Rectum (tissue), 1 donor: ENCODE measurements around a stretch of chr1.

GRCh38 chr1:6025124-6025834 is 20.4 kb upstream of the KCNAB2 start:
- PRO-cap, result unidirectional peak, plus-strand start at chr1:6025506

- PRO-cap, result no peak
Observed at GRCh38 chr1:6045272-6045750, 377 bp upstream of the KCNAB2 start.

DNA sequence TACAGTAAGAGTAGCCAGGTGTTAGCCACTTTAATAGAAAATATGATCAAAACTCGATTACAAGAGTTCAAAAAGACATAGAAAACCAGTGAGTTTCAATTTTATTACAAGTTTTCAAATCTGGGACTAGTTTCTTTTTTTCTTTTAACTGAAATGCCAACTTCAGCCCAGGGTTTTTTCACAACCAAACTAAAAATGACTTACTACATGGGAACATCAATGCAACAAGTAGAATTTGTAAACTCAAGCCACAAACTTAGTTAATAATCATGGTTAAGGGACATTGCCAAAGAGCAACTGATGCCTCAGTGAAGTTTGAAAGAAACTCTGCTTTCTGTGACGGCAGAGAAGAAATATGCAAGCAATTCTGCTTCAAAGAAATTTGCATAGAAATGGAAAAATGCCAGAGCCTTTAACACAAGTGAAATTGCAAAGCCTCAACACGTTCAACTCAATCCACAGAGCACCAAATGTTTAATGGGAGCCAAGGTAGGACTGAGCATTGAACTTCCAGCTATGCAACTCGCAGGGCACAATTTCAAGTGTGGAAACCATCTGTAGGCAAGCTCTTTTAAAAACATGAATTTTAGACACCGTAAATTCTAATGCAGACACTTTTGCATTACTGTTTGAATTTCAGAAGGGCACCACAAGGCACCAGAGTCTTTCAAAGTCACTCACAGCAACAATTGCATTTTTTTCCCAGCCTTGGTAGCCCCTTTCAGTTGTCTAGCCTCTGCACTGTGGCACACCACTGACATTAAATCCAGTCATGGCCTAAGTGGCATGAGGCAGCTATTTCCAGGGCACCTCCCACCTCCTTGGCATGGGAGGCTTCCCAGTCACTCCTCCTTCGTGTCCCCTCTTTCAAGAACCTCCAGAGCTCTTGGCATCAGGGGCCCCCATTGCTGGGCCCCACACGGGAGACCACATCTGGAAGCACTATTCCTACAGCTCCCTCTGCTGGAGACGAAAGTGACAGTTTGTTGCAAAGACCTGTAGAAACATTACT is 5.2 kb upstream of the CHD5 start:
- PRO-cap, result no peak

DNA sequence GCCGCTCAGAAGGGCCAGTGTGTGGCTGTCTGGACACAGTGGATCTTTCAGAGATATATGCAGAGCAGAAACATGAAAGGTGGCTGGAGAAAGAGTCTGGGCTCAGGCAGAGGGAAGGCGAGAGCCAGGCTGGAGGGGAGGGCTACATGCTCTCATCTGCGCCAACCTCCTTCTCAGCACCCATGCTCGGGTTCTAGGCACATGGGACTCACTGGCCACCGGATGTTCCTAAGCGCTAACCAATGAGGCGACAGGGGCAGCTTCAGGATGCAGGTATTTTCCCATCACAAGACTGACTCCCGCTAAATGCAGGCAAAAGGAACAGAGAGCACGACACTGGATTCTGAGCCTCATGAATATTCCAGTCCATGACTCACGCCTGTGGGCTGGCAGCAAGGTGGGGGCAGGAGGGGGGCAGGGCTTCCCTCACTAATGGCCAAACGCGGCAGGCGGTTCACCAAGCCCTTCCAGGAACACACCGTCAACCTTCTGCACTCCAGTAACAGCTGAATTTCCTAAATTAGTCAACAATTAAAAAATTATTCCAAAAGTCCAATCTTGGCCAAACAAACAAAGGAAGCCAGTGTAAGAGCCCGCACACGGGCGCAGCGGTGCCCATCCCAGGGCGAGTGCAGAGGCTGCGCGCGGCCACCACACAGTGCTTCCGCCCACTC is 12.4 kb upstream of the GPR153 start:
- PRO-cap, result bidirectional peak, plus-strand start at position 432 of the sequence, minus-strand start at position 172 of the sequence

- PRO-cap, result bidirectional peak, plus-strand start at chr1:6393261, minus-strand start at chr1:6392975; bidirectional peak, plus-strand start at chr1:6393564, minus-strand start at chr1:6393377
Observed at GRCh38 chr1:6392869-6393639, 513 bp downstream of the ACOT7 start.

DNA sequence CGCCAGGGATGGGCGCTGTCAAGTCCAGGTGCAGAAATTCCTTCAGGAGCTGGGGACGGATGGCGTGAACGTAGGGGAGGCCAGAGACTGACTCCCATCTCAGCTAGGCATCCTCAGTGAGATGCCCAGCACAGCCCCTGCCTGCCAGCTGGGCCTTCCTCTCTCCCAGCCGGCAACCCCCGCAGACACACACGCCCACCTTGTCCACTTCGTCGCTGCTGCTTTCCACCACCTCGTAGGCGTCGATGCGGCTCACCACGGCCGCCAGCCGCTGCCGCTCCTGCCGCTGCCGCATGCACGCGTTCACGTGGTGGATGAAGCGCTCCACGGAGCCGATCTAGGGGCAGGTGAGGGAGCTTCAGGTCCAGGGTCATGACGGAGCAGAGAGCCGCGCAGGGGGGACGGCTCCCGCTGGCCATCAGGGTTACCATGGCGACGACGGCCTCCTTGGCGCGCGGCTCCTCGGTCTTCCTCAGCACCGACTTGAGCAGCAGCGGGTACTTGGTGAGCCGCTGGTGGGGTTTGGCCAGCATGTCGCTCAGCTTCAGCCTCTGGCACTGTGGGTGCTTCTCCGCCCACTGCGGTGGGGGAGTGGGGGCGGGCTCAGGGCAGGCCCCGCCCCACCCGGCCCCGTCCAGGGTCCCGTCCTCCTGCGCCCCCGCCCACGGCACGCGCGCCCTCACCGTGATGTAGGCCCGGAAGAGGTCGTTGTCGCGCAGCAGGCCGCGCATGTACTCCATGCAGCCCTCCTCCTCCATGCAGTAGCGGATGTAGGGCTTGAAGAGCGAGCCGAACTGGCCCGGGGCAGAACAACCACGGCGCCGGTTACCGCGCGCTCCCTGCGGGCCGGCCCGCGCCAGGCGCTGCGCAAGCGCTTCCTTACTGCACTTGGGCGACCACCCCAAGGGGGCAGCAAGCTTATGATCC is 4.6 kb upstream of the TNFRSF25 start:
- PRO-cap, result no peak

- PRO-cap, result bidirectional peak, plus-strand start at chr1:6471728, minus-strand start at chr1:6471583
Observed at GRCh38 chr1:6471399-6472078, 5.6 kb upstream of the TNFRSF25 start.

DNA sequence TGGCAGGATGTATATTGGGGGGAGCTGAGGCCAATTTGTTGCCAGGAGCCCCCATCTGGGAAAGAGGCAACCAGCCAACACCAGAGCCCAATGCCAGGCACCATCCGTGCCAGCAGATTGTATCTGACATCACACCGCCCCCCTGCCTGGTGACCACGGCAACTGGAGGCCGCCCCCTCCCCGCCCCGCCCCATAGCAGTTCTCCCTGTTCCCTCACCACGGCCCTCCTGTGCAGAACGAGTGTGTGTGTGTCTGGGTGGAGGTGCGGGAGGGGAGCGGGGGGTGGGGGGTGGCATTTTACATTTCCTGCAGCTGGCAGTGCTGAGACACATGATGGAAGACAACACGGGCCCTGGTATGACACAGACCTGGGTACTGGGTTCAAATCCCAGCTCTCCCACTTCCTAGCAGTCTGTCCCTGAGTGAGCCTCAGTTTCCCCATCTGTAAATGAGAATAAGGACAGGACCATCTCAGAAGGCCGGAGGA is 3.7 kb upstream of the PLEKHG5 start:
- PRO-cap, result no peak

DNA sequence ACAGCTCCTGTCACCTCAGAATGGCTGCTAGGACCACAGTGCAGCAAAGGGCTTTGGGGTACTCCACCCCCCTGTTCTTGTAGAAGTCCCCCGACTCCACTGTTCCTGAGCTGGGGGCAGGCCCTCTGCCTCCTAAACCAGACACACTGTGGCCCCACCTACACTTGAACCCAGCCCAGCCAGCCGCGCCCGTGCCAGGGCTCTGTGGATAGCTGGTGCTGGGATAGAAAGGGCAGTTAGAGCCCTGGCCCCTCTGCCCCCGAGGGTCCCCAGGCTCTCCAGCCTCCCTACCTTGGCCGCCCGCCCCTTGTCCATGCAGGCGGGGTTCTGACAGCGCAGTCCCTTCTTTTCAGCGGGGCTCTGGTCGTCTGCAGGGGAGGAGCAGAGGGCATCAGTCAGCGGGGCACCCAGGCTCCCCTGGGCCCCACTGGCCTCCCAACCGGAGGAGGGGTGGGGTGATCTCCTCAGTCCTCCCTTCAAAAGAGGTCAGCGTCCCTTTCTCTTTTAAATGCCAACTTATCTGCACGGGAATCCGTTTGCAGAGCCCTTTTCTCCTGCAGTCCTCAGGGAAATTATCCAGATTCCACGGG is 4.8 kb upstream of the PLEKHG5 start:
- PRO-cap, result no peak

DNA sequence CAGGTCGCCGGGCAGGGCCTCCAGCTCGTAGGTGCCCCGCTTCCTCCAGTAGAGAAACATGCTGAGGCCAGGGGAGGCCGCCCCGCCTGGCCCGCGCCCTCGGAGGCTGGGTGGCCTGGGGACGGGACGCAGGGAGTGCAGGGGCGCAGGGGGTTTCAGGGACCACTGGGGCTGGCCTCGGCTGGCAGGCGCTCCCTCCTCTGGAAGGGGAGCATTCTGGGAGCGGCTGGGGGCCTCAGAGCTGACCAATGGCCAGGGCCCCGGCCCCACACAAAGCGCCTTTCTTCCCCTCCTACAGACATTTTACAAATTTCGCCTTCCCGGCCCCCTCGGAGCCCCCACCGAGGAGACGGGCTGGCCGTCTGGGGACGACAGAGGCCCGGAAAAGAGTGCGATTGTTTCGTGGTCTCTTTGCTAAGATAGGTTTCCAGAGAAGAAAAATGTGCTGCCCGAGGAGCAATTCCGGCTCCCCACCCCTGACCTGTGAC is 14.7 kb upstream of the PLEKHG5 start:
- PRO-cap, result no peak

GRCh38 chr1:6528947-6529327 is 25.4 kb downstream of the NOL9 start:
- PRO-cap, result no peak

DNA sequence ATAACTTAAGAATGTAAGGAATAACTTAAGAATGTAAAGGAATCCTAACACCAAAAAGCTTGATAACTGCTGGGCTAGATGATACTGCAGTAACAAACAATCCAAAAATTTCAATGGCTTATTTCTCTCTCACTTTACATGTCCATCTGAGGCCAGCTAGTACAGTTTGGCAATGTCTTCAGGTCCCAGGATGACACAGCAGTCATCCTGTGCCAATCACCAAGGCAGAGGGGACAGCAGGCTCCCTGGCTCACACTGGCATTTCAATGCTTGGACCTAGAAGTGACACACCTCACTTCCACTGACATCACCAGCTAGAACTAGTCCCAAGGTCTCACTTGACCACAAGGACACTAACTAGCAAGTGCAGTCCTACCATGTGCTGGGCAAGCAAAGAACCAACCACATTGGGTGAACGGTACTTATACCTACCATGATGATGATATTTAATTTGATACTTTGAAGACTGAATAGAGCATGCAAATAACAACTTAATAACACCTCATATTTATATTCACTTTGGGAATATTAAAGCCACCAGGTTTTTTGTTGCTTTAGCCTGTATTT is 15.2 kb downstream of the DNAJC11 start:
- PRO-cap, result no peak

DNA sequence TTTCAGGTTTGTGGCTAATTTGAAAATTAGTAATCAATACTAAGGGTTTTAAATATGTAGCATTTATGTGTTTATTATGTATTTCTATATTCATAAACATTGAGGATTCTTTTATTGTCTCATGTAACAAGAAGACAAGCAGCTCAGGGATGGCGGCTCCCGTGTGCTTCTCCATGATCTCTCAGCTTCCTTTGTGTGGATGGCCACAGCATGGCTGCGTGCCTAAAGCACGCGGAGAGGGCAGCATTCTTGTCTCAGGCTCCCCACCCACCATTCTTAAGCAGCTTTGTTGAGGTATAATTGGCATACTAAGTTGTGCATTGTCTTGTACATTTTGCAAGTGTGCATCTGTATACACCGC is 81.5 kb downstream of the CAMTA1 start:
- PRO-cap, result no peak

- PRO-cap, result bidirectional peak, plus-strand start at chr1:6922906, minus-strand start at chr1:6922646
Observed at GRCh38 chr1:6922514-6922994, 137.3 kb downstream of the CAMTA1 start.

DNA sequence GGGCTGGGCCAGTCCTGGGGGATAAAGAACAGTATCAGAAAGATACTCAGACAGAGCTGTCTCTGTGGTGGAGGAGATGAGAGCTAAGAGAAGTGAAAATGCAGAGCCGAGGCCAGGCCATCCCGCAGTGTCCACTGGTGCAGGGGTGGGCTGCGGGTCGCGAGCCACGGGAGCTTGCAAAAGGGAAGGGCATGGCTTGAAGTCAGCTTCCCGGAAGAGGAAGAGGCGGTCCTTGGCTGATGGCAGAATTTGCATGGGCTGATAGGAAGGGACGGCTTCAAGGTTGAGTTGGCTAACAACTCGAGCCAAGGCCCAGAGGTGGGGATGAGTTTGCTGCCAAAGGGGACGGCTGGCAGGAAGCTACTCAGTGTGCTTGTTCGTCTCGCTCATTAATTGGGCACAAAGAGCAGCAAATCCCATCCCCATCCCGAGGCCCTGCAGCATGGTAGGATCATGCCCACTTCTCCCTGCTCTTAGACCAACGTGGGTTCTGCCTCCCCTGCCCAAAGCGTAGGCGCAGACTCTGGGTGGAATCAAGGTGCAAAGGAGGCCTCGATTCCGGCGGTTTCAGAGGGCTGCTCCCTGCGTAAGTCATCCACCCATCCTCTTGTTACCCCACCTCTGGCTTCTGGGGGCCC is 329.6 kb upstream of the VAMP3 start:
- PRO-cap, result no peak

DNA sequence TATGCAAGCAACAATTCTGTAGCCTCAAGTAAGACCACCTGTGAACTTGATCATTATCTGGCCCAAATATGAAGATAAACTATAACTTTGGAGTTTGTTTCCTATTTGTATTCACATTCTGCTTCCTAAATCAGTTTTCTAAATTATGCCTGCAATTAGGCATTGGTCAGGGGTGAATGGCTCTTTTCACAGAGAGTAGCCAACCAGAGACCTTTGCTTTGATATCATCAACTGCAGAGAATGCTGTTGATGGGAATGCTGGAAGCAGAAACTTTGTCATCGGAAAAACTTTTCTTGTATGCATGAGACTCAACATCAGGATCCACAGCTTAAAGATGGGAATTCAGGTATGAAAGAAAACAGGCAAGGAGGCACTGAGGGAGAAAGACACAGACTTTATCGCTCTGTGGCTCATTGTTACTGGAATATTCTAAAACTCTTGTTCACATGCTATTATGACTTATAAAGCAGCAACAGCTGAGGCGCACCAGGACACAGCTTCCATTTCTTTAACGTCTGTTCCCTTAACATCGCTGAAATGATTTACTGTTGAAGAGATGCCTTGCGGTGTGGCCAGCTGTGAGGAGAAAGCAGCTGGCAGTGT is 3.4 kb upstream of the PER3 start:
- PRO-cap, result no peak

DNA sequence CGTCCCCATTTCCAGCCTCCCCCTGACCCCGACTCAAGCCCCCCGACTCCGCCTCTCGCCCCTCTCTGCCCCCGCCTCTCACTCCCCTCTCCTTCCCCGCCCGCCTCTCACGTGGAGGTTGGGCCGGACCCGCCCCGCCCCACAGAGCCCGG is 456 bp upstream of the PER3 start:
- PRO-cap, result bidirectional peak, plus-strand start outside the sequence, minus-strand start at position 67 of the sequence

DNA sequence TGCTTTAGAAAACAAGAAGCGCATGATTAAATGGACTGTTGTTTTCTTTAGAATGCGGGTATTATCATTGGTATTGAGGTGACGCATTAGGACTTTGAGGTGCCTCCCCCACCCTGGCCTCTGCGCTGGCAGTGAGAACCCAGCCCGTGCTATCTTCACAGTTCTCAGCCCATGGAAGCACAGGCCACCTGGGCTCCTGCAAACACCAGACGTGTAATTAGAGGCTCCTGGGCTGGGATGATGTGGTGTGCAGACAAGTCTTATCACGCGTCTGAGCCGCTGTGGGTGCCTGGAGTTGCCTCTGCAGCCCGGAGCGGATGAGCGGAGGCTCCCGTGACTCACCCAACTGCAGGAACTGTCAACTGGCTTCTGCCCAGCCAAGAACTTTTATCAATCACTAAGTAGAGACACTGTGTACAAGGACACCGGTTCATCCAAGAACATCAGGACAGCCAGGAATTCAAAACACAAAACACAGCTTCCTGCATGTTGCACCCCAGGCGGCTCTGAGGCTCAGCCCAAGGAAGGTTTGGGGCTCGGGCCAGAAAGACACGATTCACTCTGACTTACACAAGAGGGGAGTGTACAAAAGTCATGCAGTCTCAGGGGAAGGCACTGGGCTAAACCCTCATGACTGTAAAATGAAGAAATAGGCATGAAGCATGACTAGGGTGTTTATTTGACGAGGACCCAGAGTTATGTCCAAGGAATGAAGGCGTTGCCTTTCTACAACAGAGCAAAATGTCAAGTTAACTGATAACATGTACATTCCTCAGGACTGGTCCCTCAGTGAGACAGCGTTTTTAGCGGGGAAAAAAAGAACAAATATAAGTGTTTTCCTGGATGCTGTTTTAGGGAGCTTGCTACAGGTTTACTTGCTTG is 21.2 kb downstream of the ERRFI1 start:
- PRO-cap, result unidirectional peak, plus-strand start at position 768 of the sequence

DNA sequence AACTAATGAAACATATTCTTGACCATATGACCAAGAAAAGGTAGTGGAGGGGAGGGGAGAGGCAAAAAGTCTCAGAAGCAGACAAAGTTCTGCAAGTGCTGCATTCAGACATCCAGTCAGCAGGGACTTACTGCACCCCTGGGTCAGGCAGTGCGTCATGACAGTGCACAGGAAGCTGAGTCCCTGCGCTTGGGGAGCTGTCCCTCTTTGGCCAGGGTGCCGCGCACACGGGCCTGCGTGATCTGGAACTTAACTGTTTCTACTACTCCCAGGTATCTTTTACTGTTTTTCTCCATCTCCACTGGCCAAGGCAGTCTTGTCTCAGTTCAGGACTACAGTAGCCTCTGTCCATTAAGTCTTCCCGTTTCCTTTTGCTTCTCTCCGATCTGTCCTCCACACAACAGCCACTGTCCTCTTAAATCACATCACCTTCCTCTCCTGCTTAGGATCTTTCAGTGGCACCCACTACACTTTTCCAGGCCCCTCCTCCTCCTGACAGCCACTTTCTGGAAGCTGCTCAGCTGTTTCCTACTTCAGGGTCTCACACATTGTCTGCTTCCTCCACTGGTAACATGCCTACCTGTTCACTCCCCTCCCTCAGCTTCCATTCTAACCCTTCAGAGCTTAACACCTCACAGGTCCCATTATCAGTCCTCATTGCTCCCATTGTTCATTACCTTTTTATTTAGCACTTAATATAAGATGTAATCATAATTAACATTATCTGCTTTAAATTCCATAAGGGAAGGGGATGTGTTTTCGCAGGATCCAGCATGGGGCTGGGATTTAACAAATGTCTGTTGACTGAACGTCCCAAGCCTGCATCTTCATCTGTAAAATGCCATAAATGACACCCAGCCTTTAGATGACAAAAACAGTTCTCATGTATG is 15.9 kb downstream of the ERRFI1 start:
- PRO-cap, result no peak

DNA sequence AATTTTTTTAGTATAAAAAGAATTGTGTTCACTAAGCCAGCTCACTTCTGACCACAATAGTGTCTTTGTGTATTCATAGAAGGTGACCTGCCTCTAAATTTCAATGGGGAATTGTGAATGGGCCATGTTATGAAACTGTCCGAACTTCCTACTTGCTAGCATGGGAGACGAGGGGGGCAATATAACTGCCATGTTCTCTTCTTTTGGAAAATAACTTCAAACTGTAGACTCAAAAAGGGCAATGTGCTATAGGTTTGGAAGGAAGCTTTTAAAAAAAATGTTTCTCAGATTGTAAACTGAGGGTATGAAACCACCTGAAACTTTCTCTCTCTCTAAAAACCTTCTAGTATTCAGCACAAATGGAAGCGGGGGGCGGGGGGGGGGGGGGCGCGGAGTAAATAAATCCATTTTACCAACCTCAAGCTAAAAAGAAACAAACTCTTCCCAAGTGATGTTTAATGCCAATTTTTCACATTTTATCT is 8.1 kb downstream of the ERRFI1 start:
- PRO-cap, result no peak